ENCODE measurements around the genes POGZ, MRPL9, THEM4, LCE3E, LCE1B and LCE6A.

- PRO-cap: bidirectional peak, plus-strand start at chr1:151458555, minus-strand start at chr1:151458455; bidirectional peak, plus-strand start at chr1:151458747, minus-strand start at chr1:151458626
Observed at GRCh38 chr1:151458183-151459023, 891 bp downstream of the POGZ start.

GRCh38 chr1:151459024-151459744 lies at the start of gene POGZ:
POGZ (minus strand) TSS chr1:151459494.
- PRO-cap: bidirectional peak, plus-strand start at chr1:151459254, minus-strand start at chr1:151459179; unidirectional peak, minus-strand start at chr1:151459477

GRCh38 chr1:151494639-151495282 lies 16.4 kb upstream of the CGN start:
- PRO-cap: no peak

- PRO-cap: no peak
Observed at GRCh38 chr1:151508907-151509310, 2.3 kb upstream of the CGN start.

DNA sequence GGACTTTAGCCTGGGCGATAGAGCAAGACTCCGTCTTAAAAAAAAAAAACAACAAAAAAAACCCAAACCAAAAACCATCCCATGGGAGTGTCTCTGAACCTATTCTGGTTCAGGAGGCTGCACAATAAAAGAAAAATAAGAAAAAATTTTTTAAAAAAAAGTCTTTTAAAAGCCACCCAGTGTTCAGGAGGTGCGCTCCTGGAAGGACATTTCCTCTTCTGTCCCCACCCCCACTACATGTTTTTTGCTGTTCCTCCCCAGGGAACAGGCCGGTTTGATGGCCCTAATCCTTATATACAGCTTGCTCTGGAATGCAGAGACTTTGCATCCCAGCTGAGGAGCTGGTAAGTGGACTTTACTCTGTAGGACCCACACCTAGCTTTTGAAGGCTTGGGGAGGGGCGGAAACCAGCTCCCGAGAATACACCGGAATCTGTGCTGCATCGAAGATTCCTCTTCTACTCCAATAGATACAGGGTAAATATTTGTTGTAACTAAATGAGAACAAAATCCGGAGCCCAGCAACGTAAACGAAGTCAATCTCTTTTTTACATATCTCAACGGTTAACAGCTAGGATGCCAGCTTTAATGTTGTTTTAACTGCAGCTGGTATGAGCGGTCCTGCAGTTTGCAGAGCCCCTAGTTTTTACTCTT lies 1.2 kb upstream of the CGN start:
- PRO-cap: no peak

- PRO-cap: no peak
Observed at GRCh38 chr1:151606361-151606882, 5.4 kb upstream of the SNX27 start.

GRCh38 chr1:151620248-151620780 lies 8.5 kb downstream of the SNX27 start:
- PRO-cap: no peak

- PRO-cap: no peak
Observed at GRCh38 chr1:151739711-151740440, 18.6 kb downstream of the RIIAD1 start.

DNA sequence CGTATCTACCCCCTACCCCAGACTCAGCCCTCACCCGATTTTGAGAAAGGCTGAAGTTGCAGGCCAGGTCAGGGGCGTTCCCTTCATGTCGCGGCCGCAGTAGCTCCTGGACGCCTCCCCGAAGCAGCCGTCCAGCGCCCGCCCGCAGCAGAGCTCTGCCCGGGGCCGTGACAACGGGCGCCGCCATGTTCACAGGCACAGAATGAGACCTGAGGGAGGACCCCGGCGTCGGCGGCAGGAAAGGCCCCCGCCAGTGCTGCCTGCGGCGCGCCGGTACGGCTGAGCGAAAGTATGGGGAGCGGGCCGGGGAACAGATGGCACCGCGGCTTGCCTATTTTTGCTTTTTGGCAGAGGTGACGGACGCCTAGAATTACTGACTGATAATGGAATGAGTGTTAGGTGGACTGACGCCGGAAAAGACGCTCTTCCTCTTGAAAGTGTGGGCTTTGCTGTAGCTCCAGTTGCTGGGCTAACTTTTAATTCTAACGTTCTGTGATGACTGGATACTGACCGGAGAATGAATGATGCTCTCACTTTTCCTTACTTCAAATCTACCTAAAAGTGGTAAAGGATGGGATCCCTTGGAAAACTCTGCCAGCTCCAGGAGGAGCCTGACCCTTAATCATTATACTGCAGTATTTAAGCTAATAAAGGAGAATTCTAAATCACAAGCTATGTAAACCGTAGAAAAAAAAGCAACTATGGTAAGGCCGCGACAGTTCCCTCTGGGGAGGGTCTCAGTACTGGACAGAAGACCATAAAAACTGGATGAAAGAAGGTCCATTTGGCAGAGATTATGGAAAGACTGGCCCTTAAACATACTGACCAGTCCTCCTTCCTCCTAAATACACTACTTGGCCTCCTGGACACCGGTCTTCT lies at the start of gene MRPL9:
TSS of gene MRPL9 (minus strand) at position 204 of the 879 bp plus-strand sequence.
- PRO-cap: bidirectional peak, plus-strand start at position 292 of the sequence, minus-strand start at position 169 of the sequence

- PRO-cap: no peak
Observed at GRCh38 chr1:151767966-151768887, 4.9 kb upstream of the MRPL9 start.

- PRO-cap: bidirectional peak, plus-strand start at chr1:151909615, minus-strand start at chr1:151909508; bidirectional peak, plus-strand start at chr1:151909903, minus-strand start at chr1:151909815
Observed at GRCh38 chr1:151909003-151910304, at the start of gene THEM4. THEM4 (minus strand) TSS chr1:151909511.

- PRO-cap: unidirectional peak, plus-strand start at chr1:151944810
Observed at GRCh38 chr1:151944188-151945531, 35.3 kb upstream of the THEM4 start.

- PRO-cap: no peak
Observed at GRCh38 chr1:151982722-151983496, 10.8 kb downstream of the S100A10 start.

- PRO-cap: no peak
Observed at GRCh38 chr1:151988576-151988989, 5.1 kb downstream of the S100A10 start.

GRCh38 chr1:152038101-152038753 lies 1.4 kb upstream of the S100A11 start:
- PRO-cap: no peak

DNA sequence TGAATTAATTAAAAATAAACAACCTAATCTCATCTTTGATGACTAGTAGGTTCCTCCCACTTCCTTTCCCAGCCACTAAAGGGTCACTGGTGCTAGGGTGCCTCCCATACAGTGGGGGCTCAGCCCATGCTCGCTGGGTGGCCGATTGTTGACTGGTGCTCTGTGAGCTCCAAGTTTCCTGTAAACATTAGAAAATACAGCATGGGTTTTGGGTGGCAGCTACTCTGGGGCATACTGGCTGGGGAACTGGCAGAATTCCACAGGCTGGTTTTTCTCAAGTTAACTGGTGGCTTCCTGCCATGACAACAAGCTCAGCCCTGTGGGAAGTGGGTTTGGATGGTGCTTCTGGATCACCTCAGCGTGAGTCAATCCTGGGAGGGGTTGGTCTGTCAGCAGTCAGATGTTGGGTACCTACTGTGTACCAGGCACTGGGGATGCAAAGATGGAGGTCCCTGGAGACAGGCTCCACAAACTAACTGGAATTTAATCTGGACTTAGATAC lies 28.7 kb upstream of the CRNN start:
- PRO-cap: no peak

DNA sequence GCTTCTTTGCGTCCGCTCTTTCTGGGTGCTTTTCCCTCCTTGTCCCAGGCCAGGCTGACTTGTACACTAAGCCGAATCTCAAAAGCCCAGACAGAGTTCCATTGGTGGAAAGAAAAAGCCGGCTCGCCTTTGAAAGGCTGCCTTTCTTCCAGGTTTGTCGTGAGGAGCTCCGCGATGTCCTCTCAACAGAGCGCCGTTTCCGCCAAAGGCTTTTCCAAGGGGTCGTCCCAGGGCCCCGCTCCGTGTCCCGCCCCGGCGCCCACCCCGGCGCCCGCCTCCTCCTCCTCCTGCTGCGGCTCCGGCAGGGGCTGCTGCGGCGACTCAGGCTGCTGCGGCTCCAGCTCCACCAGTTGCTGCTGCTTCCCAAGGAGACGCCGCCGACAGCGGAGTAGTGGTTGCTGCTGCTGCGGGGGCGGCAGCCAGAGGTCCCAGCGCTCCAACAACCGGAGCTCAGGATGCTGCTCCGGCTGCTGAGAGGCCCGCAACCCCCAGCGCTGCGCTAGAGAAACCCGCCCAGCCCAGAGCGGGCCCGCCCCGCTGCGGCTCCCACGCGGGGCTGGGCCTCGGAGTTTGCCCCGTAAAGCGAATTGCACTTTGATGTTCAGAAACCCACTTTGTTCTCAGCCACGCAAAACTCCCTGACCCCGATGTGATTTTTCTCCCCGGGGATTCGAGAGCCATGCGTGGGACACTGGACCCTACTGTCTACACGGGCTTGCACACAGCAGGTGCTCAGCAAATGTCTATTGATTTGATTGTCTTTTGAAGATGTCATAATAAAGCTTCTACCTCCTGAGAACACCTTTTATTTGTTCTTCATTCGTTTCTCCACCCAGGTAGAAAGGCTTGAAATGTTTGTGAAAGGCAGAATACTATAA lies 1.2 kb downstream of the CRCT1 start:
- PRO-cap: no peak

- PRO-cap: no peak
Observed at GRCh38 chr1:152566559-152566895, at the start of gene LCE3E. LCE3E (minus strand) TSS chr1:152566780.

- PRO-cap: no peak
Observed at GRCh38 chr1:152811560-152812150, at the start of gene LCE1B. LCE1B (plus strand) TSS chr1:152811971.

- PRO-cap: no peak
Observed at GRCh38 chr1:152842607-152843162, at the start of gene LCE6A. LCE6A (plus strand) TSS chr1:152842856.

Data from trachea (tissue), 1 donor.